Osteoblast (primary cell): ENCODE data around the genes BEND6 and PRIM2.

GRCh38 chr6:56678039-56678520 is 276.6 kb downstream of the DST start:
- CAGE, long polyA plus RNA: no peak
- RRBS: no CpG with 5 or more reads among the region's 5 CpGs

- CAGE, long polyA plus RNA: no peak
- RRBS: no CpG with 5 or more reads among the region's 2 CpGs
Observed at GRCh38 chr6:56691133-56691502, 263.5 kb downstream of the DST start.

GRCh38 chr6:56849824-56850409 is 104.7 kb downstream of the DST start:
- CAGE, long polyA plus RNA: no peak
- RRBS: no CpG with 5 or more reads among the region's 5 CpGs

GRCh38 chr6:56954458-56955633 is at the start of gene BEND6:
Gene BEND6 (plus strand): TSS chr6:56955107.
- CAGE, long polyA plus RNA: no peak
- RRBS: 1% methylated on average over 49 of the region's 142 CpGs

DNA sequence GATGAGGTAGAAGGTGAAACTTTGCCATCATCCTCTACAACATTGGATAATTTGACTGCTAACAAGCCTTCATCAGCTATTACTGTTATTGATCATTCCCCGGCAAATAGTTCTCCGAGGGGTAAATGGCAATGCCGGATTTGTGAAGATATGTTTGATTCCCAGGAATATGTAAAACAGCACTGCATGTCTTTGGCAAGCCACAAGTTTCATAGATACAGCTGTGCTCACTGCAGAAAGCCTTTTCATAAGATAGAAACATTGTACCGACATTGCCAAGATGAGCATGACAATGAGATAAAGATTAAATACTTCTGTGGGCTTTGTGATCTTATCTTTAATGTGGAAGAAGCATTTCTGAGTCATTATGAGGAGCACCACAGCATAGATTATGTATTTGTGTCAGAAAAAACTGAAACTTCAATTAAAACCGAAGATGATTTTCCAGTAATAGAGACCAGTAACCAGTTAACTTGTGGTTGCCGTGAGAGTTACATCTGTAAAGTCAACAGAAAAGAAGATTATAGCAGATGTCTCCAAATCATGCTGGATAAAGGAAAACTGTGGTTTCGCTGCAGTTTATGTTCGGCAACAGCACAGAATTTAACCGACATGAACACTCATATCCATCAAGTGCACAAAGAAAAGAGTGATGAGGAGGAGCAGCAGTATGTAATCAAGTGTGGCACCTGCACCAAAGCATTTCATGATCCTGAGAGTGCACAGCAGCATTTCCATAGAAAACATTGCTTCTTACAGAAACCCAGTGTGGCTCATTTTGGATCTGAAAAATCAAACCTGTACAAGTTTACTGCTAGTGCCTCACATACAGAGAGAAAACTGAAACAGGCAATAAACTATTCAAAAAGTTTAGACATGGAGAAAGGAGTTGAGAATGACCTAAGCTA is 24.1 kb upstream of the BAG2 start:
- CAGE, long polyA plus RNA: no peak
- RRBS: no CpG with 5 or more reads among the region's 9 CpGs

GRCh38 chr6:57173929-57174678 is 2.0 kb downstream of the BAG2 start:
- CAGE, long polyA plus RNA: no peak
- RRBS: no CpG with 5 or more reads among the region's 5 CpGs

GRCh38 chr6:57188286-57189382 is 16.5 kb downstream of the BAG2 start:
- CAGE, long polyA plus RNA: no peak
- RRBS: no CpG with 5 or more reads among the region's 2 CpGs

- CAGE, long polyA plus RNA: no peak
- RRBS: no CpG with 5 or more reads among the region's 20 CpGs
Observed at GRCh38 chr6:57317277-57317942, at the start of gene PRIM2. Gene PRIM2 (plus strand): TSS chr6:57317630.

DNA sequence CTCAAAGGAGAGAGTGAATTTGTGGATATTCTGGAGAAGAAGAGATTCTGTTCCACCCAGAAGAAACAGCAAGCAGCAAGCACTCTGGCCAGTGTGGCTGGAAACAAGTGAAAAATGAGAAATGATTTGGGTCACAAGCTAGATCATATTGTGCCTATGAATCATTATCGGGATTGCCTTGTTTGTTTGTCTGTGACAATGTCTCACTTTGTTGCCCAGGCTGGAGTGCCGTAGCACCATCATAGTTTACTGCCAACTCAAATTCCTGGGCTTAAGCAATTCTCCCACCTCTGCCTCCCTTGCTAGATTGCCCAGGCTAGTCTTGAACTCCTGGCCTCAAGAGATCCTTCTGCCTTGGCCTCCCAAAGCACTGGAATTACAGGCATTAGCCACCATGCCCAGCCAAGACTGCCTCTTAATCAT is 106.5 kb upstream of the PTP4A1 start:
- CAGE, long polyA plus RNA: no peak
- RRBS: no CpG with 5 or more reads among the region's 2 CpGs

- CAGE, long polyA plus RNA: no peak
- RRBS: no CpG with 5 or more reads among the region's 2 CpGs
Observed at GRCh38 chr6:63478274-63478473, 94.1 kb upstream of the PTP4A1 start.

DNA sequence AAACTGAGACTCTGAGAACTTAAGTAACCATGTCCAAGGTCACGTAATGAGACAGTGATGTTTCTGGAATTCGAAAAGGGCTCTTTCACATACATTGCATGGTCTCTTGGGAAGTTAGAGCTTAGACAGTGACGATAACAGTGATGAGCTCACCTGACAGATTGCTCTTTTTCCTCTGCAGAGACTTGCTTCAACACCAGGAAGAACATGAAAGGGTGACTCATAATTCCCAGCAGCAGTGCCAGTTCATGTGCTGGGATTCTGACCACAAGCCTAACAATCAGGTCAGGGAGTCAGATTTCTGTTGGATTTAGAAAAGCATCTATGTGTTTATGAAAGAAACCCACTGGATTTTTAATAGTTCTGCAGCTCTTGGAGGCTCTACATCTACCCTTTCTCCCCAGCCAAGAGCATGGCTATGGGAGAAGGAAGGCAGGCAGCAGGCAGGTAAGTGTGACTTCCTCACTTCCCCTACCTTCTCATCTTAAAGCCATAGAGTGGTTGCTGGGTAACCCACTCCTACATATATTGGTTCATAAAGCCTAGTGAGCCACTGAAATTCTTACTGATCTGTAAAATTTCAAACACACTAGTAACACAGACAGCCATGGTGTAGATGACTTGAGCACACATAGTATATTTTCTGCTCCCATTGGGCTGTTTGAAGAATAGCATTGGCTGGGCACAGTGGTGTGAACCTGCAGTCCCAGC is 44.5 kb upstream of the PTP4A1 start:
- CAGE, long polyA plus RNA: no peak
- RRBS: no CpG with 5 or more reads among the region's 3 CpGs

- CAGE, long polyA plus RNA: no peak
- RRBS: no CpG with 5 or more reads among the region's 1 CpG
Observed at GRCh38 chr6:63577052-63577558, 4.8 kb downstream of the PTP4A1 start.

DNA sequence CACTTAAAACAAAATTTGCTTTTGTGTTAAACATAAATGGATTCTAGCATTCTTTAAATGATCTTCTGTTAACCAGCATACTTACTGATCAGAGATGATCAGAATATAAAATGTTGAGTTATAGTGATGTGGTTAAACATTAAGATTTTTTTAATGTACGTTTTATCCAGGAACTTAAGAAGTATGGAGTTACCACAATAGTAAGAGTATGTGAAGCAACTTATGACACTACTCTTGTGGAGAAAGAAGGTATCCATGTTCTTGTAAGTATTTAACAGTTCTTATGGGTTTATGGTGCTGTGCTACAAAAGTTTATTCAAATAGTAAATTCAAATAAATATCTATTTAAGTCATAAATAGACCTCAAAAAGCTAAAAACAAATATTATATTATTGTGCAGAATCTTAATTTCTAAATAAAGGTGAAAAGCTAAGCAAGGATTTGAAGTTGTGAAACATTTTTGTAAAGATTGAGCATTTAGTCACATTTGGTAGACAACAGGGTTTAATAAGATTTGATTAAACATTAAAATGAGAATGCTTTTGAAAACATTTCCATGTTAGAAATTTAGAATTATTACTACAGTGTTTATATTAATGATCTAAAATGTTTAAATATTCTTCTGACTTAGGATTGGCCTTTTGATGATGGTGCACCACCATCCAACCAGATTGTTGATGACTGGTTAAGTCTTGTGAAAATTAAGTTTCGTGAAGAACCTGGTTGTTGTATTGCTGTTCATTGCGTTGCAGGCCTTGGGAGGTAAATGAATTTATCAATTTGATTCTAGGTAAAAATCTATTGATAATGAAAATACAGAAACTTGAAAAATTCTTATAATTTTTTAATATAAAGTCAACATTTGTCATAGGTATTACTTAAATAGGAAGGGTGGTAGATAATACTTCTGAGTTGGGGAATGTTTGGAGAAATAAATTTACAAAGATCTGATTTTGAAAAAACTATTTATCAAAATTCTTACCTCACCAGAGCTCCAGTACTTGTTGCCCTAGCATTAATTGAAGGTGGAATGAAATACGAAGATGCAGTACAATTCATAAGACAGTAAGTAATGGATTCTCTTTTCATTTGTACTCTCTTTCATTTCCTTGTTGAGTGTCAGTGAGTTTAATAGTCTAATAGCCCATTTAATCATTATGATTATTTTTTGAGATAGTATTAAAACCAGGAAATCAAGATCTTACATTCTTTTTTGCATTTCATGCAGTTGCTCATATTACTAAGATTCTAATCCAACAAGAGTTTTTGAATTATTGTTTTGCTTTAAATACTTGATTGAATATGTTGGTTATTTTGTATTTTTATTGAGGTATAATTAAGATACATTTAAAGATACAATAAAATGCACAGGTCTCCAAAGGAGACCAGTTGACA is 6.5 kb downstream of the PTP4A1 start:
- CAGE, long polyA plus RNA: no peak
- RRBS: no CpG with 5 or more reads among the region's 4 CpGs

DNA sequence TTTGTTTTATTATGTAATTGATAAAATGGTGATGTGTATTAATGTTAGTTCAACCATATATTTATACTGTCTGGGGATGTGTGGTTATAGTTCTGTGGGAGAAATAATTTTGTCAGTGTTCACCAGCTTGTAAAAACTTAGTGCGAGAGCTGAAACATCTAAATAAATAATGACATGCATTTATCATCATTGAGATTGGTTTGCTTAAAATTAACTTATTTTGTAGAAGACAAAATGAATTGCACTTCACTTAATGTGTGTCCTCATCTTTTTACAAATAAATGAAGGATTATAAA is 8.9 kb downstream of the PTP4A1 start:
- CAGE, long polyA plus RNA: no peak
- RRBS: no CpG with 5 or more reads among the region's 1 CpG

- CAGE, long polyA plus RNA: no peak
- RRBS: no CpG with 5 or more reads among the region's 3 CpGs
Observed at GRCh38 chr6:63584250-63584625, 12.0 kb downstream of the PTP4A1 start.

GRCh38 chr6:63598552-63599143 is 26.4 kb downstream of the PTP4A1 start:
- CAGE, long polyA plus RNA: no peak
- RRBS: no CpG with 5 or more reads among the region's 13 CpGs

GRCh38 chr6:63636747-63637069 is 1.1 kb downstream of the PHF3 start:
- CAGE, long polyA plus RNA: no peak
- RRBS: no CpG with 5 or more reads among the region's 14 CpGs

DNA sequence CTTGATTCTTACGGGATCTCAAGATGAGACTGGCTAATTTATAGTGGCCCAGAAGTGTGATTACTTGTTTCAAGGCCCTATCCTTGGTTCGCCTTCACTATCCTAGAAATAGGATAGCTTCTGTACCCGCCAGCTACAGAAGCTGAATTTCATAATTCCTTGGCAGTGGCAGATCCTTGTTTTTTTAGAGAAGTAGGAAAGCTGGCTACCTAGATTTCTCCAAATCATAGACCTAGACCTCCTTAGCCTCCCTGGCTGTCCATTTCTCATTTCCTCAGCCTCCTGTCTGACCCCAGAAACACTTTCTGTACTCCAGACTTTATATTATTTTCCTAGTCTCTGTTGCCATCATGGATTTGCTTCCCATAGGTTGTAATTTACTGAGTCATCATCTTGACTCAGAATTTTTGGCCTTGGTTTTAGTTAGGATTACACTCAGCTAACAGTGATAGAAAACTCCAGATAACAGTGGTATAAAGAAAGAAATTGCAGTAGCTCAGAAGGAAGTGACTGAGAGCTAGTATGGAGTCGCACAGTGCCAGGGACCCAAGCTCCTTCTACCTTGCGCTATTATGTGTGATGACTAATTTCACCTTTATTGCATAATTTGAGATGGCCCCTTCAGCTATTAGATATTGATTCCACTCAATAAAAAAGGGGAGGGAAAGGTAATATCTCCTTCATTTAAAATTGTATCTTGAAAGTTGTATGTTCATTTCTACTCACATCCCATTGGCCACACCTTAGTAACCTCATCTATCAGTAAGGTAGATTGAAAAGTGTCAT is 27.8 kb downstream of the PHF3 start:
- CAGE, long polyA plus RNA: no peak
- RRBS: no CpG with 5 or more reads among the region's 5 CpGs

- CAGE, long polyA plus RNA: no peak
- RRBS: no CpG with 5 or more reads among the region's 5 CpGs
Observed at GRCh38 chr6:63694207-63694822, 58.7 kb downstream of the PHF3 start.

- CAGE, long polyA plus RNA: no peak
- RRBS: no CpG with 5 or more reads among the region's 6 CpGs
Observed at GRCh38 chr6:63711887-63712791, 76.5 kb downstream of the PHF3 start.